Measurements from ENCODE around the genes CCDC50 and OPA1.

- CAGE, long polyA plus RNA, result no peak
- RRBS, result no CpG with 5 or more reads among the region's 6 CpGs
Observed at GRCh38 chr3:189632284-189632743, 1.1 kb downstream of the TP63 start.

DNA sequence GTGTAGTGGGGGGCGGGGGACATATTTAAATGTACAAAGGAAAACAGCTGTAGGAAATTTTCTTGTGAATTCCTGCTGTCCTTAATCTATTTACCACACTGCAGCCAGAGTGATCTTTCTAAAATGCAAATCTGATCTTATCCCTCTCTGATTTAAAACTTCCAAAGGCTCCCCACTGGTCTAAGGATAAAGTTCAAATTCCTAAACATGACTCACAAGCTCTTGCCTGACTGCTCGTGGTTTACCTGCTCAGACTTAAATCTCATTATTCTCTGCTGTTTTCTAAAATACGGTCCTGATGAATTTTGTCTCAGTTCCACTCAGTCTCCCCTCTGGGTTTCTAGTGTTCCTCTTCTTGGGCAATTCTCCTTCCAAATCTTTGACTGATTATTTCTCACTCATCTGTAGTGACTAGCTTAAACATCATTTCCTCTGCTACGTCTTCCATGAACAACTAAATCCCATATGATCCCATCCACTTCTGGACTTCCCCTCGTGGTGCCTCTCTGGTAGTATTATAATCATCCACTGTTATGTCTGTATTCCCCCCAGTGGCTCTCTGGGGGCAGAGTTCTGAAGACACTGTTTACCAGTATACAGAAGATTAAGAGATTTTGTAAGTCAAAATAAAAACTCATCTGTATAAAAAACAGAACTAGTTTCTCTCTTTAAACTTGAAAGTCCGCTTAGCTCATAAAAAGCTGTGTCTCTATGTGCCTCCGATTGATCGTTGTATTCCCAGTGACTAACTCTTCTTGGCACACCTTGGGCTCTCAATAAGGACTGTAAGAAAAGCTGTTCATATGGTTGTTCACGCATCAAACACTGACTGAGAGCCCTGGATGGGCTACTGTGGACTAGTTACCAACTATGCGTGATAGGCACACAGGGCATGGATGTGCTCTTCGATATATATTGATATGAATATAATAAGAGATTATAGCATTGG, 108.2 kb downstream of the P3H2 start:
- CAGE, long polyA plus RNA, result no peak
- RRBS, result no CpG with 5 or more reads among the region's 11 CpGs

- CAGE, long polyA plus RNA, result no peak
- RRBS, result no CpG with 5 or more reads among the region's 6 CpGs
Observed at GRCh38 chr3:190073253-190073956, 47.3 kb downstream of the P3H2 start.

GRCh38 chr3:190144669-190145165, 24.0 kb upstream of the P3H2 start:
- CAGE, long polyA plus RNA, result no peak
- RRBS, result no CpG with 5 or more reads among the region's 7 CpGs

- CAGE, long polyA plus RNA, result no peak
- RRBS, result no CpG with 5 or more reads among the region's 7 CpGs
Observed at GRCh38 chr3:190155609-190156381, 35.1 kb upstream of the P3H2 start.

DNA sequence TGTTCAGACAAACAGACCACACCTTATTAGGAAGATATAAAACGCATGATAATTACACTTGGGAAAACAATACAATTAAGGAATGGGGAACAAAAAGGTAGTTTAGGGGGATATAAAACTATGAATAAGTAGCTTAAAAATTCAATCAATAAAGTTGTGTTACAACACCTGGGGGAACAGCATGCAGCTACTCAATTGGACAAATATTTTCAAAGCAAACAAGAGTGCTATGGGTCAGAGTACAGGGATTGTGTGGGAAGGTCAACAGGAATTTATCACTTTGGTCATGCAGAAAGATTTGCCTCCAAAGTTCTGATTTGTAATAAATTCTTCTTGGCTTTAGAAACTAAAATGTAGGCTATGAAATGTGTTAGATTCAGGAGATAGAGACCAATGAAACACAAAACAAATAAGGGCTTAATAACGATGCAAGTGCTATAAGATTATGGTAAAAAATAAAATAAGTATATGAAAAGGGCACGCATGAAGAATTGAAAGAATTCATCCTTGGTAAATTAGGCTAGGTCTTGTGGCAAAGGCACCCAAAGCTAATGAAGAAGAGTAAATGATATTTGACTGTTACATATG, 14.9 kb downstream of the CLDN1 start:
- CAGE, long polyA plus RNA, result no peak
- RRBS, result no CpG with 5 or more reads among the region's 3 CpGs

GRCh38 chr3:190309475-190309852, 12.8 kb downstream of the CLDN1 start:
- CAGE, long polyA plus RNA, result no peak
- RRBS, result no CpG with 5 or more reads among the region's 3 CpGs

DNA sequence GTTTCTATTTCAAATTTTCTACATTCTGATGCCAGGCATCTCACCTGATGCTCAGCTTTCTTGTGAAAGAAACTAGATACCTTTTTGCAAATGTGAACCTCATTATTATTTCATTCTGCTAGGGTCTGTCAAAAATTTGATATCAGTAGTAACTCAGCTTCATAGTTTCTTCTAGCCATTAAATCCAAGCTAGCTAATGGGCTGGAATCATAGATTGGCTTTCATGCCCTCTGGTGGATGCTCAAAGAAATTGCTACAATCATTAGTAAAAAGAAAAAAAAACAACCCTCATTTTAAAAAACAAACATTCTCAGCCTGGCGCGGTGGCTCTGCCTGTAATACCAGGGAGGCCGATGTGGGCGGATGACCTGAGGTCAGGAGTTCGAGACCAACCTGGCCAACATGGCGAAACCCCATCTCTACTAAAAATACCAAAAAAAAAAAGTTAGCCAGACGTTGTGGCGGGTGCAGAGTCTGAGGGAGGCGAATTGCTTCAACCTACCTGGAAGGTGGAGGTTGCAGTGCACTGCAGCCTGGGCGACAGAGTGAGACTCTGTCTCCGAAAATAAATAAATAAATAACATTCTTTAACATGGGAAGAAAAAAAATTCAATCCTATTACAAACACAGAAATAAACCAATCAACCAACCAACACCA, 25.2 kb downstream of the TMEM207 start:
- CAGE, long polyA plus RNA, result no peak
- RRBS, result no CpG with 5 or more reads among the region's 11 CpGs

GRCh38 chr3:190533258-190534005, 19.5 kb downstream of the IL1RAP start:
- CAGE, long polyA plus RNA, result no peak
- RRBS, result no CpG with 5 or more reads among the region's 12 CpGs

DNA sequence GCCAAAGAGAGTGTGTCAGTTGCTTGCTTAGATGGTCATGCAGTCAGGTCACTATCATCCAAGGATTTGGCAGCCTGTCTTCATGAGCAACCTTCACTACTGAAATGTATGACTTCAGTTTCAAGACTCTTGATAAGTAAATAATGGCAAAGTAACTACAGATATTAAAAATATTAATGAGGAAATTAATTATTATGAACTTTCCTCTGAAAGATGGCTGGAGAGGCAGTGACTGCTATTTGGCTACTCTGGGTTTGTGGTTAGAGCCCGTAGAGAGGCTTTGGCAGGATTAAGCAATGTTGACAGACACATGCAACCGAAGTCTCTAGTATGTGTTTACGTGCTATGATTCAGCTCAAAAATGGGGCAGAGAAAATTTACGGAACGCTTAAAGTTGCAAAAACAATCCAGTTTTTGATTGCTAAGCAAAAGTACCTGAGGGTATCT, 133.7 kb downstream of the GMNC start:
- CAGE, long polyA plus RNA, result no peak
- RRBS, result no CpG with 5 or more reads among the region's 5 CpGs

GRCh38 chr3:191307352-191307763, 21.8 kb upstream of the CCDC50 start:
- CAGE, long polyA plus RNA, result no peak
- RRBS, result no CpG with 5 or more reads among the region's 4 CpGs

DNA sequence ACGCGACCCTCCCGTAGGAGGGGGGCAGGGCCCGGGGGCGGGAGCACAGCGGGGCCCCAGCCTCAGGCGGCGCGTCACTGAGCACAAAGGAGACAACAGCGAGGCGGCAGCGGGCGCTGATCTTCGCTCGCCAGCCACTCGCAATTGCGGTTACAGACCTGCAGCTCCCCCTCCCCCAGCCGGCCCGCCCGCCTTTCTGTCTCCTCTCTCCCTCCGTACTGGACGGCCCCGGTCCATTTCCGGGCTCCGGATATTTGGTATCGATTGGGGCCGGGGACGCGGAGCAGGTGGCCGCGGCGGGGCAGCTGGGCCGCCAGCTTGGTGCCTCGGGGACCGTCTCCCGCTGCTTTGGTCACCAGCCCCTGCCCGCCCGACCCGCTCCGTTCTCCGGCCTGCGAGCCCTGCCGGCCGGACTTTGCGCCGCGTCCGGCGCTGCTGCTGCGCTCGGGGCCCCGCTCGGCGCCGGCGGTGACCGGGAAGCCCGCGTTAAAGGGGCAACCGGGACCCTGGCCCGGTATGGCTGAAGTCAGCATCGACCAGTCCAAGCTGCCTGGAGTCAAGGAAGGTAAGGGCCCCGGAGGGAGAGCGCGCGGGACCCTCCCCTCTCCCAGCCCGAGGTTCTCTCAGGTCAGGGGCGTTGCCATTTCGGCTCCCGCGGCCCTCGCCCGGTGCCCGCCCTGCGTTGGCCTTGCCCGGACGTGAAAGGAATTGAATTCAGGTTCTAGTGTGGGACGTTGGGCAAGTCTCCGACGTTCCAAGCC, at the start of gene CCDC50:
TSS of gene CCDC50 (plus strand) at position 236 of the 761 bp plus-strand sequence.
- CAGE, long polyA plus RNA, result no peak
- RRBS, result 2% methylated on average over 23 of the region's 80 CpGs

GRCh38 chr3:191608542-191609013, 147.6 kb downstream of the PYDC2 start:
- CAGE, long polyA plus RNA, result no peak
- RRBS, result no CpG with 5 or more reads among the region's 5 CpGs

- CAGE, long polyA plus RNA, result no peak
- RRBS, result no CpG with 5 or more reads among the region's 11 CpGs
Observed at GRCh38 chr3:192727002-192727243, 418 bp downstream of the FGF12 start.

- CAGE, long polyA plus RNA, result no peak
- RRBS, result no CpG with 5 or more reads among the region's 7 CpGs
Observed at GRCh38 chr3:192841373-192841803, 76.3 kb downstream of the MB21D2 start.

DNA sequence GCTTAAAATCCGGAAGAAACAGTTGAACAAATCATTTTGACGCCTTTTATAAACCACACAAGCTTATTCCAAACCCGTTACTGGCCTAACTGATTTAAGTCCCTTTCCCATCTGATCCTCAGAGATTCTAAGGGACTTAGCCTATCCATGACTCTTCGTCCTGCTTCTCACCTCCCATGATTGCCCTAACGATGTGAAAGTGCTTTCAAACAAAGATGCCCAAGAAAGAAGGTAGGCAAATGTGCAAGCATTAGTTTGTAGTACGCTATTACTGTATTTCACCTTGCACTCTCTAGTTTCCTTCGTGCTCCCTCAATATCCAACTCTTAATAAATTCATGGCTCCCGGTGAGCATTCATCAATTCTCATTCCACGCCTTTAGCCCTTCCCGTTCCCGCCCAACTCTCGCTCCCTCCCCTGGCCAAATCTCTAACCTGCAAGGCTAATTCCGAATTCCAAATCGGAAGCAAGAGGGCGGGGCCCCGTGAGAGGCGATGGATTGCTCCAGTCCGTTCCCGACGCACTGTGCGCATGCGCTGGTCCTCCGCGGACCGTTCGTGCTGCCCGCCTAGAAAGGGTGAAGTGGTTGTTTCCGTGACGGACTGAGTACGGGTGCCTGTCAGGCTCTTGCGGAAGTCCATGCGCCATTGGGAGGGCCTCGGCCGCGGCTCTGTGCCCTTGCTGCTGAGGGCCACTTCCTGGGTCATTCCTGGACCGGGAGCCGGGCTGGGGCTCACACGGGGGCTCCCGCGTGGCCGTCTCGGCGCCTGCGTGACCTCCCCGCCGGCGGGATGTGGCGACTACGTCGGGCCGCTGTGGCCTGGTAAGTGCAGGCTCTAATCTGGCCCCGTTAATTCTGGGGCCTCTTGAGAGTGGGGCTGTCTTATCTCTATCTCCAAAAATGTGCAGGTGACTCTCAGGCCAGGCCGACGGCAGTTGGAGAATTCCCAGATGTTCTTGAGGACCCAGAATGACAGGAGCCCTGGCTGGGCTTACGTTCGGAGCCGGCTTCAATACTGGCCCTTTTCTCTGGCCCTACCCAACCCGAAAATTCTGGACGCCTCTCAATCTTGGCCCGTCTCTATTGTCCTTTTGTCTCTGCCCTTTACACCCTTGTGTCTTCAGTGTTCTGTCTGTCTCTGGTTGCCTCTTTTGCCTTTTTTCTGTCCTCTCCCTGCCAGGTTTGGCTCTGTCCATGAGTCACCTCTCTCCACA, at the start of gene OPA1:
TSS of gene OPA1 (plus strand) at position 622 of the 1,215 bp plus-strand sequence.
- CAGE, long polyA plus RNA, result no peak
- RRBS, result under 1% methylated on average over 10 of the region's 60 CpGs

- CAGE, long polyA plus RNA, result no peak
- RRBS, result no CpG with 5 or more reads among the region's 4 CpGs
Observed at GRCh38 chr3:193637767-193638296, 44.8 kb downstream of the OPA1 start.

- CAGE, long polyA plus RNA, result no peak
- RRBS, result no CpG with 5 or more reads among the region's 17 CpGs
Observed at GRCh38 chr3:193826031-193826970, 233.3 kb downstream of the OPA1 start.

DNA sequence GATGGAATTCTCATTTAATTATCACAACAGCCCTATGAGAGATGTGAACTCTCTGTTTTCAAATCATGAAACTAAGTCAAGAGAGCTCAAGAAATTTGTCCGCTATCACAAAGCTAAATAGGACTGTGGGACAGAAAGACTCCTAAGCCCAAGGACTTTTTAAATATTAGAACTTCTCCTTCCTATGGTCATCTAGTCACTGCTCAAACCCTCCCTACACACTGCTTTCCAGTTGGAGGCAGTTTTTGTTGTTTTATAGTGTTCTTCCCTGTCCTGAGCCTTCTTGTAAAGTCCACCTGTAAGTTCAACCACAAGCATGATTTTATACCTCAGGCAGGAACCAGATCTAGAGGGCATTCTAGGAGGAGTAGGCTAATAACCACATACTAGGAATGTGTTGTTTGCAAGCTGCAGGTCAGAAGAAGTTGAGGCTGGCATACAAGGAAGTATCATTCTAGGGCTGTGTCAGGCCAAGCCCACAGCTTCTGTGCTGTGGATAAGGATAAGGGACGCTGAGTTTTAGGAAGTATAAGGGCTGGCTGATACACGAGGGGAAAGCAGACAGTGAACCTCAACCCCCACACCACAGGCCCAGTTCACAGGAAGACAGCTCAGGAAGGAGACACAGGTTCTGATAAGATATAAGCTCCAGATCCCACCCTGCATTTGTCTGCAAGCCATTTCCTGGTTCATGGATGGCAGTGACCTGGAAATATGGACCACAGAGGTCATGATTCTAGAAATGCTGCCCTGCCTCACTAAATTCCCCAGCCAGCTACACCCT, 260.4 kb downstream of the OPA1 start:
- CAGE, long polyA plus RNA, result no peak
- RRBS, result no CpG with 5 or more reads among the region's 3 CpGs

GRCh38 chr3:193971227-193971861, 164.6 kb upstream of the HES1 start:
- CAGE, long polyA plus RNA, result no peak
- RRBS, result no CpG with 5 or more reads among the region's 11 CpGs

Data from mammary epithelial cell (primary cell).